AG04450 (cell line): ENCODE measurements around a stretch of chr17.

DNA sequence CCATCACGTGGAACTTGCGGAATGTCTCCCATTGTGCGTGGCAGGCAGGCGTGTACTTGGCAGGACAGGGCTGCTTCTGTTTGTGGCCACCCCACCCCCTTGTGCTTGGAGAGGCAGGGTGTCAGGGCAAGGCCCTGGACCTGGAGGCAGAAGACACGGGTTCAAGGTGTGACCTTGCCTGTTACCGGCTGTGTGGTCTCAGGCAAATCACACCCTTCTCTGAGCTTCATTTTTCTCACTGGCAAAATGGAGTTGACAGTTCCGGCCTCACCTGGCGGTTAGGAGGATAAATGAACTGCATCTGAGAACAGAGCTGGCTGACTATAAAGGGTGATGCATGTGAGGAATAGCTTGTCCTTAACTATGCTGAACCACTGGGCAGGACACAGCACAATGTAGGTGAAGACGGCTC, 4.1 kb upstream of the MEOX1 start:
- CAGE, long polyA plus RNA: no peak
- RRBS: 100% methylated on average over 1 of the region's 9 CpGs

GRCh38 chr17:43758368-43758617, 298 bp downstream of the SOST start:
- CAGE, long polyA plus RNA: no peak
- RRBS: no CpG with 5 or more reads among the region's 7 CpGs

GRCh38 chr17:43772809-43773733, 5.7 kb downstream of the DUSP3 start:
- CAGE, long polyA plus RNA: no peak
- RRBS: no CpG with 5 or more reads among the region's 11 CpGs

DNA sequence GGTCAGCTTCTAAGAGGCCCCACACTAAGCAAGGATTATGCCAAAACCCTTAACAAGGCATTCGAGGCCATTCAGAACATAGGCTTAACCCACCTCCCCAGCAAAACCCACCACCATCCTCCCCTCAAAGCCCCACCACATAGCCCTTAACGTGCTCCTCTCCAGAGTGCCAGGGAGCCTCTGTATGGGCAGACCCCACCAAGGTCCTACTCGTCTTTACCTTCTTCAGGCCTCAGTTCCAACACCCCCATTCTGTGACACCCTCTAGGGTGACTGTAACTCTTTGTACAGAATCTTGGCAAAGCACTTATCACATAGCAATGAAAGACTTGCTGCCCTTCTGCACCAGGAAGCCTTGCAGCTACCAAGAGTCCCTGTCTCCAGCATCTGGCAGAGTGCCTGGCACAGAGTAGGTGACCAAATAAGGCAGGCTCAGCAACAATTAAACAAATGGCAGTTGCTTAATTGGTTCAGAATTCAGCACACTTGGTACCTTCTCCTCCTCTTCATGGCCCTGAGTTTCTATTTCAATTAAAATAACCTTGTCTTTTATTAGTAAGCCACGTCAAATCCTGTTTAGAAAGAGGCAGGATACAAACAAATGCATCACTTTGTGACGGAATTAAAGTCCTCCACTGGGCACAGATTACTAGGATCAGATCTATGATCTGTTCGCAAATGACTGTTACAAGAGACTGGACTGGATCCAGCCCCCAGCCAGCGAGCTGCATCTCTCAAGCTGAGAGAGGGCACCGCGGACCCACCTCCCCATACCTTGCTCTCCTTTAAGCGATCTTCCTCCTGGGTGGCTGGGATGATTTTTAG, 9.6 kb downstream of the MPP3 start:
- CAGE, long polyA plus RNA: no peak
- RRBS: no CpG with 5 or more reads among the region's 10 CpGs

DNA sequence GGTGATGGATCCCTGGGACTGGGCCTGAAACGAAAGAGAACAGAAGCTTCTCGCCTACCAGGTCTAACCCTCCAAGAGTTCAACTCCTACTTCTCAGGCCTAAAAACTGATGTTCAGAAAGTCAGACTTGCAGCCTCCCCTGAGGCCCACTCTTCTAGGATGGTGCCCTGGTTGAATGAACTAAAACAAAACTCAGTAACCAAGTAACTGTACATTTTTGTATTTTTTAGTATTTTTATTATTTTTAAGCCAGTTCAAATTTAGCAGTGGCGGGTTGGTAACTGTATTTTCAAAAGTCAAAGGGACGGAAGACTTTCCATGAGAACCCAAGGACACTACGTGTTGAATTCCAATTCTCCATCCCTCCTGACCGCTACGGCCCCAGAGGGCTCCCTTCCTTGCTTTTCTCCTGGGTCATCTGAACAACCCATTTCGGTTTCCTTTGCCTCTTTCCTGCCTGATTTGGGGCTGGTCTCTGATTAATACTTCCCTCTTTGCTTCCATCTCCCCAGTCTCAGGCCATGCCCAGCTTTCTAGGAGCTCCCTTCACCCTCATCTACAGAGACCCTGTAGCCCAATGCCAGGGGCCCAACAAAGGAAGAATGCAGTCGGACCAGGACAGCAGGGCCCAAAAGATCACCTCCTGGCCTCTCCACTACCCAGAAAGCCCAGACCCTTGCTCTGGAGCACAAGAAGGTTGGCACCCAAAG, 8.8 kb downstream of the MPP3 start:
- CAGE, long polyA plus RNA: no peak
- RRBS: no CpG with 5 or more reads among the region's 9 CpGs

GRCh38 chr17:43827587-43828243, 5.2 kb downstream of the MPP3 start:
- CAGE, long polyA plus RNA: no peak
- RRBS: no CpG with 5 or more reads among the region's 10 CpGs

- CAGE, long polyA plus RNA: no peak
- RRBS: no CpG with 5 or more reads among the region's 13 CpGs
Observed at GRCh38 chr17:43937524-43937849, 4.8 kb downstream of the PPY start.

DNA sequence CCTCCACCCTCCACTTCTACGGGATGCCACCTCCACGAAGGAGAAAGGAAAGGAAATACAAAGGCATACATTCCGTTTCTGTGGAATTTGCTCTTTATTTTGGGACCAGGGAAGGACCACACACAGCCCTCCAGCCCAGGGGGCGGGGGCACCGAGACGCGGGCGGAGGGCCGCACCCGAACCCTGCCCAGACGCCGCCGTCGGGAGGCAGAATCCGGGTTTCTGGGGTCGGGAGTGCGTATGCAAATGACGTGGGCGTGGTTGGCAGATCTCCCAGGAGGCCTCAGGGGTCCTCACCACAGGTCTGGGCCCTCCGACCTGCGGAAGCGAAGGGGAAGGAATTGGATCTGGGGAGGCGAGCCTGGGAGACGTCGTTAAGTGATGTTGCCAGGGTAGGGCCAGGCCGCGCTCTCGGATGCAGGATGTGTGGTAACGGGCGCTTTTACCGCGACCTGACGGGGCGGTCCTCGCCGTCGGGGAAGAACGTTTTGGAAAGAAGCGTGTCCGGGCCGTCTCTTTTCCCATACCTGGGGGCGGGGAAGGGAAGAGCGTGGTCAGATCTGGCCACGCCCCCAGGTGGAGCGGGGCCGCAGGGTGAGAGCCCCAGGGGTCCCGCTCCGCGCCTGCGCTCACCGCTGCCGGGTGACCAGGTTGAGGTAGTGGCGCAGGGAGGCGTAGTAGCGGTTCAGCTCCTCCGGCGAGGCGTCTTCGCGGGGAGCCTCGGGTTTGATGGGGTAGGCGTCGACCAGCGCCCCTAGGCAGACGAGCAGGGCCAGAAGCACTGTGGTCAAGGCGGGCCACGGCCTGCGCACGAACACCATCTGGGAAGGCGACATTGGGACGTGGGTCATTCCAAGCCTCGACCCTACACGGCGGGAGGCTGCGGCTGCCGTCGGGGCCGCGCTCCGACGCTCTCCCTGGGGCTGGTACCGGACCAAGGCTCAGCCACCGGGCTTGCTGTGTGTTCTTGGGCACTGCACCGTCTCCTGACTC, 781 bp downstream of the PYY start:
- CAGE, long polyA plus RNA: no peak
- RRBS: 5% methylated on average over 5 of the region's 84 CpGs

GRCh38 chr17:43994870-43995276, 9.5 kb upstream of the NAGS start:
- CAGE, long polyA plus RNA: no peak
- RRBS: 3% methylated on average over 12 of the region's 29 CpGs

GRCh38 chr17:44004792-44005550, 549 bp downstream of the NAGS start:
- CAGE, long polyA plus RNA: no peak
- RRBS: 15% methylated on average over 19 of the region's 64 CpGs

- CAGE, long polyA plus RNA: no peak
- RRBS: no CpG with 5 or more reads among the region's 1 CpG
Observed at GRCh38 chr17:44033864-44034264, 19.1 kb upstream of the TMEM101 start.

- CAGE, long polyA plus RNA: no peak
- RRBS: 90% methylated on average over 4 of the region's 15 CpGs
Observed at GRCh38 chr17:44079852-44080708, 9.5 kb downstream of the G6PC3 start.

DNA sequence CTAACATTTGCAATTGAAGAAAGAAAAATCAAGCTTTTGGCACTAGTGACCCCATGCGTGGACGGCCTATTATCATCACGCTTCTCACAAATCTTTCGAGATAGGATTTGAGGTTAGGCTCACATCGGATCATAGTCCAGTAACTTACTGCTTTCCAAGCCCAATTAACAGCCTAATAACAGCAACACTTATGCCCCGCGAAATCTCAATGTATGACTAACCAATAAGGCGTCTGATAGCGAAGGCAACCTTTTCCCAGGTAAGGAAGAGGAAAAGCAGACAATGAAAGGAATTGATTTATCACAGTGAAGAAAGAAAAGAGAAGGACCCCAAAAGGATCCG, 674 bp downstream of the GPATCH8 start:
- CAGE, long polyA plus RNA: no peak
- RRBS: no CpG with 5 or more reads among the region's 10 CpGs

GRCh38 chr17:44533446-44533949, 23.8 kb upstream of the FZD2 start:
- CAGE, long polyA plus RNA: no peak
- RRBS: no CpG with 5 or more reads among the region's 15 CpGs

DNA sequence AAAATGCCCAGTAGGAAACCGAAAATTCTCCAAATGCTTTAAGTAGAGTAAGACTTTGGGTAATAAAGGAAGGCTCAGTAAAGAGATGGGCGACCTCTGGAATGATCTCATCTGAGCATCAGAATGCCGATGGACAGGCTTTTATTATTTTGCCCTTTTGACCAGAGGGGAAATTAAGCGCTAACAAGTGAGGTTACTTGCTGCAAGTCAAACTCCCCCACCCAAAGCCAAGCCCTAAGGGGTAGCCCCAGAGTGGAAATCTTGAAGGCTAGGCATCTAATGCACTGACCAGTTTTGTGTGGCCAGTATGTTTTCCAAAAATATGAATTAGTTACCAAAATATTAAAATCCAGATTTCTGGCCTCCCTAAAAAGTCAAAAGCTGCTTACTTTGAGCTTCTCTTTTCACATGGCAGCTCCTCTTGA, 877 bp upstream of the GJC1 start:
- CAGE, long polyA plus RNA: no peak
- RRBS: no CpG with 5 or more reads among the region's 4 CpGs

GRCh38 chr17:44848048-44848852, 567 bp downstream of the HIGD1B start:
- CAGE, long polyA plus RNA: no peak
- RRBS: no CpG with 5 or more reads among the region's 13 CpGs

GRCh38 chr17:45018457-45018781, 33.0 kb downstream of the DCAKD start:
- CAGE, long polyA plus RNA: no peak
- RRBS: no CpG with 5 or more reads among the region's 2 CpGs

- CAGE, long polyA plus RNA: no peak
- RRBS: no CpG with 5 or more reads among the region's 5 CpGs
Observed at GRCh38 chr17:45046844-45047543, 4.4 kb downstream of the DCAKD start.

- CAGE, long polyA plus RNA: no peak
- RRBS: no CpG with 5 or more reads among the region's 3 CpGs
Observed at GRCh38 chr17:45106257-45106456, 26.2 kb downstream of the PLCD3 start.

- CAGE, long polyA plus RNA: no peak
- RRBS: 69% methylated on average over 24 of the region's 76 CpGs
Observed at GRCh38 chr17:45120734-45121595, 11.3 kb downstream of the PLCD3 start.